Epithelial cell of proximal tubule (primary cell): ENCODE measurements around the genes H2BC12, ZSCAN12 and ZSCAN23.

GRCh38 chr6:26554616-26555117 is 16.5 kb downstream of the HMGN4 start:
- RAMPAGE, long total RNA = no peak
- RRBS = no CpG with 5 or more reads among the region's 13 CpGs

- RAMPAGE, long total RNA = no peak
- RRBS = no CpG with 5 or more reads among the region's 14 CpGs
Observed at GRCh38 chr6:26730465-26730715, 70.8 kb upstream of the ZNF322 start.

DNA sequence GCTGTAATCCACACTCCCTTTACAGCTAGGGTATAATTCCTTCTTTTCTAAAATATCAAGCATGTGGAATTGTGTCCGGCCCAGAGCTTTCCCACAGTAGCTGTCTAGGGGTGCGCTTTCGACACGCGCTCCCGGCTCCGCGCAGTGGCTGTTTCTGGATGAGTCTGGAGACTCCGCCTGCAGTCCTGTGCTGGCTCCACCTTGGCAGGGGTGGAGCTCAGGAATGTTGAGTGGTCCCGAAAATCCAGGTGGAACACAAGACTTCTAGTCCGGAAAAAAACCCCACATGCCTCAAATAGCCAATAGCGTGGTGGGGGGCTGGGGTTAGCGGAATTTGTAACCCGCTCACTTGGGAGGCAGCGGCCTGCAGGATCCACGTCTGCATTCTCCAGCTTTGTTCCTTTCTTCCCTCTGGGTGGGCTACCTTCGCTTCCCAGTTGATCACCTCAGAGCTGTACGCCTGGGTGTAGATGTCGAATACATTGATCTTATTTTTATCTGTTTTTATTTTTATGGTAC is 83.9 kb upstream of the ZNF322 start:
- RAMPAGE, long total RNA = no peak
- RRBS = 7% methylated on average over 6 of the region's 19 CpGs

DNA sequence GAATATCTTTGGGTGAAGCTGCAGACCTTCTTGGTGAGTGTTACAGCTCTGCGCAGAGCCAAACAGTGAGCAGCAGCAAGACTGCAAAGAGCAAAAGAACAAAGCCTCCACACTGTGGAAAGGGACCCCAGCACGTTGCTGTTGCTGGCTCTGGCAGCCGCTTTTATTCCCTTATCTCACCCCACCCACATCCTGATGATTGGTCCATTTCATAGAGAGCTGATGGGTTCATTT is 176.6 kb downstream of the H2BC11 start:
- RAMPAGE, long total RNA = no peak
- RRBS = no CpG with 5 or more reads among the region's 3 CpGs

- RAMPAGE, long total RNA = no peak
- RRBS = no CpG with 5 or more reads among the region's 5 CpGs
Observed at GRCh38 chr6:27019231-27019630, 113.4 kb downstream of the H2BC11 start.

DNA sequence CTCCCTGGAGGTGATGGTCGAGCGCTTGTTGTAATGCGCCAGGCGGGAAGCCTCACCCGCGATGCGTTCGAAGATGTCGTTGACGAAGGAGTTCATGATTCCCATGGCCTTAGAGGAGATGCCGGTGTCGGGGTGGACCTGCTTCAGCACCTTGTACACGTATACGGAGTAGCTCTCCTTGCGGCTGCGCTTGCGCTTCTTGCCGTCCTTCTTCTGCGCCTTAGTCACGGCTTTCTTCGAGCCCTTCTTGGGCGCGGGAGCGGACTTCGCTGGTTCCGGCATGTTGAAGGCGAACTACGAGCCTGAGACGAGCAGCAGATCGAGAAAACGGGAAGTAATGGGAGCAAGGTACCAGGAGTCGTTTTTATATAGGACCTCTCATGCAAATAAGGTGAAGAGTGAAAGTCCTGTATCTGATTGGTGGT is at the start of gene H2BC12:
Gene H2BC12 (minus strand): TSS at position 339 of the 425 bp plus-strand sequence.
- RAMPAGE, long total RNA = no peak
- RRBS = no CpG with 5 or more reads among the region's 32 CpGs

GRCh38 chr6:27178245-27178618 is 31.3 kb downstream of the H2AC12 start:
- RAMPAGE, long total RNA = no peak
- RRBS = 0% methylated on average over 2 of the region's 17 CpGs

DNA sequence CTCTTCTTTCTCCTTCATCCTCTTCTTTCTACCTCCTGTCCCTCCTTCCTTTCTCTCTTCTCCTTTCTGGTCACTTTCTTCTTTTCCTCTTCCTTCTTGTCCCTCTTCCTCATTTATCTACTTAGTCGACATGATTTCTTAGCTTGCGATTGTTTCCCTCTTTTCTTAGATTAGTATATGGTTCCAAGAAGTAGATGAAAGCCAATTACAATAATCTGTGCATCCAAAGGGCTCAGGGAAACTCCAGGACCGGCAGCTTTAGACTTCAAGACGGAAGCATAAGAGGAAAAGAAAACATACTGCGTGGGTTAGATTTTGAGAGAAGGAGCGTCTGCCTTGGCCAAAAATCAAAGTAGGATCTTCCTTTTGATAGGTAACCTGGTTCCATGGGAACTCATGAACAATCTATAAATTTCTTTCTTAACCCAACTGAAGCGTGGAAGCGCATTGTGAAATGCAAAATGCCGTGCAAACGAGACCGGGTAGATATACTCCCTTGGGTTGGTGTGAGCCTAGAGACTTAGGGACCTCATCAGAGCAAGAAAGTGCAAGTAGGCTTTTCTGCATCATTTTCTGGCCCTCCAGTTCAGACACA is 5.0 kb upstream of the ZNF184 start:
- RAMPAGE, long total RNA = no peak
- RRBS = no CpG with 5 or more reads among the region's 11 CpGs

GRCh38 chr6:27757208-27757881 is 50.4 kb downstream of the H2BC13 start:
- RAMPAGE, long total RNA = no peak
- RRBS = 13% methylated on average over 17 of the region's 36 CpGs

DNA sequence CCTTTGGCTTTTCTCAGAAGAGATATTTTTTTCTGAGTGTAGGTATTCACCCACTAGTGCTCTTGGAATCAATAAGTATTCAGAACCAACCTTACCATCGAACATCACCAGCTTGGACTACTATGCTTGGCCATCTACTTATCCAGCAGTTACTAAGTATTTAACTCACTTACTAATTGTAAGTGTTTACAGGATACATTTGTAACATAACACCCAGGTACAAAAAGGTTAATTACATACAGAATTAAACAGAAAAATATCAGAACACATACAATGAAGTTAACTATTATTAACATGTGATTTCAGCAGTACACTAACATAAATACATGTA is 1.4 kb downstream of the H2AC14 start:
- RAMPAGE, long total RNA = no peak
- RRBS = no CpG with 5 or more reads among the region's 1 CpG

DNA sequence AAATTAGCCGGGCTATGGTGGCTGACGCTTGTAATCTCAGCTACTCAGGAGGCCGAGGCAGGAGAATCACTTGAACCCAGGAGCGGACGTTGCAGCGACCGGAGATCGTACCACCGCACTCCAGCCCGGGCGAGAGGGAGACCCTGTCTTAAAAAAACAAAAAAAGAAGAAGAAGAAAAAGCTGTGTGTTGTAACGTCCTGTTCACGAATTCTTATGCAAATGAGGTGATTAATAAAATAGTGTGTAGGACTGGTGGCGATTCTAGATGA is 285 bp upstream of the H2AC16 start:
- RAMPAGE, long total RNA = no peak
- RRBS = no CpG with 5 or more reads among the region's 14 CpGs

GRCh38 chr6:28382992-28384061 is 16.2 kb downstream of the ZSCAN12 start:
- RAMPAGE, long total RNA = no peak
- RRBS = 2% methylated on average over 5 of the region's 32 CpGs

DNA sequence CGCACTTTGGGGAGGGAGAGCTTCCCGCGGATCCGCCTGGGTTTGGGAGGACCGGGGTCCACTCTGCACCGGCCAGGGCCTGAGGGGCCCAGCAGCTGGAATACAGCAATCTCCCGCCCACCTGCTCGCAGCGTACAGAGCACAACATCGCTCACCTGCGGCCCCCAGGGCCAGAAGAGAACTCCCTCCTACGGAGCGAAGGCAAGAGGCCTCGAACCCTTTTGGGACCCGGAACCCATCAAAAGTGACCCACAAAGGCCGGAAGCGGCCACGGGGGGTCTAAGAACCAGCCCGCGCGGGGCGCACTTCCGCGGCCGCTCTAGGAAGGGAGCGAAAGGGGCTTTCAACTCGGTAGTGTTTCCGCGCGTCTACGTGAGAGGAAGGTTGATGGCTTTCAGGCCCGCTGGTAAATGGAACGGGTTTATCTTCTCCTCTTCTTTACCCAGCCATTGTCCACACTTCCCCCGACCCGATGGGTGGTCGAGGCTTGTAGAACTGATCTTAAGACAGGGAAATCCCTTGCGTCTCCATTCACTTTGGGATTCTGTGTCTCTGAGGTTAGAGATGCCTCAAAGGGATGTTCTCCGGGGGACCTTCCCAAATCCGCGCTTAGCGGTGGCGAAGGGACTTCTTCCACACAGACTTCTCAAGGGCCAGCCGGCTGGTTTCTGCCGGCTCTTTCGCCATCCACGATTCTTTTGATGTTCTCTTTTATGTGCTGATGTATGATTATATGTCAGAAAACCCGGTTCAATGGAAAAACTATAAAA is at the start of gene ZSCAN12:
Gene ZSCAN12 (minus strand): TSS at position 246 of the 770 bp plus-strand sequence.
- RAMPAGE, long total RNA = no peak
- RRBS = 7% methylated on average over 6 of the region's 47 CpGs

DNA sequence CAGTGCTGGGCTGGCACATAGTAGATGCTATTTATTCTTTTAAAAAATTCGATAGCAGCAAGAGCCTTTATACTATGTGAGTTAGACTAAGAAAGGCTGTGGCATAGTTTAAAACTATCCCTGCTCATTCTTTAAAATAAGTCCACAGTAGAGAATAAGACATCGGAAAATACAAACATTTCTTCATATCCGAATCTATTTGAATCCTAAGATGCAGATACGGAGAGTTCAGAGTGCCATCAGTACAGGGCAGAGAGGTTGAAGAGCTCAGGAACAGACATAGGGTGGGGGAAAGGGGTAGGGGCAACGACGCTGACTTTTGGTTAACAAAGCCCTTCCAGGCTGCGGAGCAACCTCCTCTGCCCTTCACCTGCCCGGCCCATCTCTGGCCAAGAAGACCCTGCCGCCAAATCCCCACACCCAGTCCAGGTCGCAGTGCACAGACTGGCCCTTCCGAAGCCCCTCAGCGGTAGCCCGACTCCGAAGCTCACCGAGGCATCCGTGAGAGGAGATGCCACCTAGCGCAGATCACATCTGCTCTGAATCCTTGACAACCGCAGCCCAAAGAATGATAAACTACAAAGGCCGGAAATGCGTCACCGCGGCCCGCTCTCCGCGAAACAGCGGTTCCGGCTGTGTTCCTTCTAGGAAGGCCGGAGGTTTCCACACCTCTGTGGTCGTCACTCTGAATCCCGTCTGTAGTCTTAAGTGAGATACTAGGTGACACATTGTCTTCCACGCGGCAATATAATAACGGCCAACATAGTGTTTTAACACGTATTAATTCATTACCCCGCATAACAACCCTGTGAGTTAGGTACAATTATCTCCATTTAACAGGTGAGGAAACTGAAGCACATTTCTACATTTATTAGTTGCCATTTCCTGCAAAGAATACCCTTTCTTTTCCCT is at the start of gene ZSCAN23:
Gene ZSCAN23 (minus strand): TSS at position 584 of the 912 bp plus-strand sequence.
- RAMPAGE, long total RNA = no peak
- RRBS = 4% methylated on average over 9 of the region's 35 CpGs

- RAMPAGE, long total RNA = no peak
- RRBS = 31% methylated on average over 16 of the region's 26 CpGs
Observed at GRCh38 chr6:28543585-28544182, 18.0 kb downstream of the GPX5 start.

DNA sequence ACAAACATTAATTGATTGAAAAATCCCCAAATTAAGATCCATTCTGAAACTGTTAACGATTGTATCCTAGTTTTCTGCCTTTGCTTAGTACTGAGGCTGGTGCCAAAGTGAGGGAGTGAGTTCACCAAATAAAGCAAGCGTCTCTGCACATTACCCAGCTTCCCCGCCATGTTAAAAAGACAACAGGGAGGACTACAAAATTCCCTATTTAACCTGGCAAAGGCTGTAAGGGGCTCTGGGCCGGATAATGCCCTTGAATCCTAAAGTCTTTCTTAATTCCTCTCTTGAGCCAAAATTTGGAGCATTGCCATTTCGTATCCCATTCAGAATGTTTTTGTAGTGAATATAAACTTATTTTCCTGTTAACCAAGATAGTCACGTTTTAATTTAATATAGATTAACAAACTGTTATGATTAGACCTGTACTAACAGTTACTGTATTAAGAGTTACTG is 62.0 kb upstream of the SCAND3 start:
- RAMPAGE, long total RNA = no peak
- RRBS = no CpG with 5 or more reads among the region's 6 CpGs

DNA sequence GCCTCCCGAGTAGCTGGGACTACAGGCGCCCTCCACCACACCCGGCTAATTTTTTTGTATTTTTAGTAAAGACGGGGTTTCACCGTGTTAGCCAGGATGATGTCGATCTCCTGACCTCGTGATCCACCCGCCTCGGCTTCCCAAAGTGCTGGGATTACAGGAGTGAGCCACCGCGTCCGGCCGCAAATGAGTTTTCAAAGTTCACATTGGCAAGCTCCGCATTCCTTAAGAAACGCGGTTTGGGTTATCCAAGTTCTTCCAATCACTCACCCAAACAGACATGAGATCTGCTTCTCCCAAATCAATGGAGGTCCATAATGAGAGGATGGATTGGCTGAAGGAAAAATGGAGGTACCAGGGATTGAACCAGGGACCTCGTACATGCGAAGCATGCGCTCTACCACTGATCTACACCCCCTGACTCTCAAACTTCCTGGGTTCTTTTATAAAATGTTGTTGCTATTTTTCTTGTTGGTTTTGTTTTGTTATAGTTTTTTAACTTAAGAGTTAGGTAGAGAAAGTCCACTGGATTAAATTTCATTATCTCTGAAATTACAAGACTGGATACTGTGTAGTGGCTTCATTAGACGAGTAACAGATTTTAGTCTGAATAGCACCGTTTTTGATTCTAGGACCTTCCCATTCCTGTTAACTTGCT is 108.6 kb upstream of the SCAND3 start:
- RAMPAGE, long total RNA = no peak
- RRBS = no CpG with 5 or more reads among the region's 21 CpGs

GRCh38 chr6:28735335-28735980 is 148.4 kb upstream of the SCAND3 start:
- RAMPAGE, long total RNA = no peak
- RRBS = no CpG with 5 or more reads among the region's 19 CpGs

DNA sequence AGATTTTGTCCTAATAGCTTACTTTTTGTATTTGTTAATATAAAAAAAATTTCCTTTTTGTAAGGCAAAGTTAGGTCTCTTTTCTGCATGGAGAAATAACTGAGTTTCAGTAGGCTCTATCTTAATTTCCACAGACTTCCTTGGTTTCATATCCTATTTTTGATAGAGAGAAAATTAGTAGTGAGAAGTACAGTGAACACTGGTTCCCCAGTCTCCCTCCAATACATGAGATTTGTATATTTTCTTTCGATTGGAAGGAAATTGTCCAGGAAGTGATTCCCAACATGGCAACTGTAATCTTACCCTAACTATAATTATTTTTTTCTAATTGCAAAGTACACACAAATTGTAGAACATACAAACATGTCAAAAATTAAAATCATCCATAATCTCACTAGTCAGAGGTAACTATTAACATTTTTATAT is 26.4 kb downstream of the TRIM27 start:
- RAMPAGE, long total RNA = no peak
- RRBS = no CpG with 5 or more reads among the region's 1 CpG

- RAMPAGE, long total RNA = no peak
- RRBS = no CpG with 5 or more reads among the region's 4 CpGs
Observed at GRCh38 chr6:28906175-28907255, 17.3 kb downstream of the TRIM27 start.